Panc1 (cell line): Measurements from ENCODE around the gene CHAMP1.

DNA sequence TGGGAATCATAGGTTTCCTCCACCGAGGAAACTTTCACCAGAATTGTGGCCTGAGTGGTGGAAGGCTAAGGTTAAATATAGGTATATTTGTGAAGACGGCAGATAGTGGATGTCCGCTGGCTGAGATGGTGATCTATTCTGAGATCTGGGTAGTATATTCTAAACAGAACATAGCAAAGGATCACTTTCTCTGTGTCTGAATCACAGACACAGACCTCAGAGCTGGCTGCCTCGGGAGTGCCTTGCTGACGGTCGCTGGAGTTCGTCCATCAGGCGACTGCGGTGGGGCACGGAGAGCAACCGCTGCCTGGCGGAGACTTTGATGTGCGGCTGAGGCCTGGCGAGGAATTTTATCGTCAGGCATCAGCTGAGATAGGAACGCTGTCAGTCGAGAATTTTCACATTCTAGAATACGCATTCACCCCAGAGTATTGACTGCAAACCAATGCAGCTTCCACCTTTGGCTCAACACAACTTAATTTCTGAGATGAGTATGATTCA lies 42.6 kb downstream of the TMCO3 start:
- RRBS, 2 experiments: no CpG with 5 or more reads among the region's 18 CpGs

DNA sequence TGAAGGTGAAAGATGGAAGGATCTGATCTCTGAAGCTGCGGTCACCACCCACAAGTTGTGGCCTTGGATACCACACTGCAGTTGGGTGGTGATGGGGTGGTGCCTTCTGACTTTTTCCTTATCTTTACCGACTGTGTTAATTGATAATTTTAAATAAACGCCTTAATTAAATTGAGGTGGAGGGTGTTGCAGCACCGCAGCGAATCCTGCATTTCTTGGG lies 1.3 kb downstream of the TFDP1 start:
- RRBS, 2 experiments: no CpG with 5 or more reads among the region's 5 CpGs

DNA sequence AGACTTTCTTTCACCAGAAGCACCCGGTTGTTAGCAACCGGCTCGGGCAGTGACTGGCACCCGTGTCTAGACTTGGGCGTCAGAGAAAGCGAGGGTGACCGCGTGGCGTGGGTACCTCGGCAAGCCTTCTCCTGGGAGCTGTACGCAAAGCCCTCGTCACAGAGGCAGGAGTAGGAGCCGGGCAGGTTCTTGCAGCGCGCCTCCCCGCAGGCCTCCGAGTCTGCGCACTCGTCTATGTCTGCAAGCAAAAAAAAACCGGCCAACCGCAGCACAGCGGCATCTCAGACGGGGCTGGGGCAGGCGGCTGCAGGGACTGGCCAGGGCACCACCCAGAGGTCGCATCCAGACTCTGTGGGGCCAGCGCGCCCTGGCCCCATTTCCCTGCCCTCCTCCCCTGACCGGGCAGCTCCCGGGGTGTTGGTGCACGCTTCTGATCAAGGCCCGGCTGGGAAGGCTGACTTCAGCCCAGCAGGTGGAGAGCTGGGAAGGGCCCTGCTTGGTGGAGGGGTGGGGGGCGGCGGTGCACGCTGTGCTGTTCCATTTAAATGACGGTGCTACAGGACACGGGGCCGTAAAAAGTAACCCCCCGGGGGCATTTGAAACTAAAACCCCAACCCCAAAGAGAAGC lies 28.4 kb downstream of the GAS6 start:
- RRBS, 2 experiments: 52 to 76% methylated on average over 7 of the region's 38 CpGs

DNA sequence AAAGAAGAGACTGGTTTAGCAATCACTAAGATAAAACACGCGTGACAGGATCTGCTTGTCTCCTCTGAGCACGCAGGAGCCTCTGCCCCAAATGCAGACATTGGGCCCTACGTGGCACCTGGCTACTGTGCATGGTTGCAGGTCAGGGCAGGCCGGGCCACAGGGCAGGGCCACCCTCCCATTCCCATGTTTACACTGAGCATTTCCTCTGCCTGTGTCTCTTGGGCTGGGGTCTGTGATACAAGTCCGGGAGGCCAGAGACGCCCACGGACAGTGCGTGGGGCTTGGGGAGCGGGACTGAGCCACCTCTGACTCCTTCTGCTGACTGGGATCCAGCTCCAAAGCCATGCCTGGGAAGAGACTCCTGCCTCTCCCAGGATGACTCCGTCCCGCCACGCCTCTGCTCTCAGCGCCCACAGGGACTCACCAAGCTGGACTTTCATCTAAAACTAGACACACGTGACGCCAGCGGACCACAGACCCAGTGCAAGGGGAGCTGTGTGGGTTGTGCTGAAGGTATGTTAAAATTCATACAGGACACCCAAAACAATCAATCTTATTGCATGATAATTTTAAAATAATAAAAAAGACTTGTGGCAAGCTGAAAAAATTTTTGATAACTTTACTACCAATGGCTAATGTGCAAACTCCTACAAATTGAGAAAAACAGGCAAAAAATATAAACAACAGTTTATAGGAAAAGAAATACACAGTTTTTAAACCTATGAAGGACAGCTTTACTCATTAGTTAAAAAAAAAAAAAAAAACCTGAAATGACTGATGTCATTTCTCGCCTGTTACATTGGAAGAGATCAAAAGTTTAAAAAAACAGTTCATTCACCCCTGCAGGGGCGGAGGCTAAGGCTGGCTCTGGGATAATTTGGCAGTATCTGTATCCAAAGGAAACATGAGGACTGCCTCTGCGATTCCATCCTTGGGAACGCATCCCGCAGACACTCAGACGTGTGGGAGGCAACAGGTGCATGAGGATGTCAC lies 18.6 kb downstream of the GAS6 start:
- RRBS, 2 experiments: 81 to 85% methylated on average over 2 of the region's 23 CpGs

- RRBS, 2 experiments: no CpG with 5 or more reads among the region's 46 CpGs
Measured at GRCh38 chr13:113951023-113951966, 22.6 kb downstream of the C13orf46 start.

DNA sequence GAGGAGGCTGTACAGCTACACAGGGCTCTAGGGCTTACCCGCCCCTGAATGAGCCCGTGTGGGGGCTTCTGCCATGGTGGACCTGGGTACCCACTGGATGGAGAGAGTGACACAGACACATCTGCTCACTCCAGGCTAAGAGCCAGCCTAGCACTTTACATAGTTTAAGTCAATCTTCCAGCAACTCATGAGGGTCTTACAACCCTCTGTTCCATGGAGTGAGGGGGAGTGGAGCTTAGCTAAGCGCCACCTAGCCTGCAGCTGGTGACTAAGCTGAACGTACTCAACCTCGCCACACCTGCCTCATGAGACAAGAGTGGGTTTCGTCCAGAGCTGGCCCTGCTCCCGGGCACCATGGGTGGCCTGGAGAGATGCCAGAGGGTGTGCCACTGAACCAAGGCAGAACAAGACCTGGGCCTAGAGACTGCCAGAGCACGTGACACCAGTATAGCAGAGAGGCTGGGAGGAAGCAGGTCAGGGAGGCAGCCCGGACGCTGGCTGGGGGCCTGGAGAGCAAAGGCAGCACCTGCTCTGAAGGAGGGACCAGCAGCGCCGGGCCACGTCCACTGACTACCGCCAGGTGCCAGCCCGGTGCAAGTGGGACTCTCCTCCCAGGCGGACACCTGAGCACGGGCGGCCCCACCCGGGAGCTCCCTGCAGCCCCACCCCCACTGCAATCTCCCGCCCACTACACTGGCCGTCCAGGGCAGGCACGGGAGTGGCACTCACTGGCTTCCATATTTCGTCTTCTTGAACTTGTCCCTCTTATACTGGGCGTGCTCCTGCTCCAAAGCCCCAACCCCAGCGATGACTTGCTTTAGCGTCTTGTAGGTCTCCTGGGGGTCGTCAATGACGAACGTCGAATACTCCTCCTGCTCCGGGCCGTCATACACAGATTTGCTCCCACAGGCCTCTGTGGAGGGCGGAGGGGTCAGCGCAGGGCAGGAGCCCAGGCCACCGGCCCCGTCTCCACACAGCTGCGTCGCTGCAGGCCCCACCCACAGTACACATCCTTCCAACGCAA lies 7.4 kb upstream of the C13orf46 start:
- RRBS, 2 experiments: 83 to 91% methylated on average over 13 of the region's 39 CpGs

DNA sequence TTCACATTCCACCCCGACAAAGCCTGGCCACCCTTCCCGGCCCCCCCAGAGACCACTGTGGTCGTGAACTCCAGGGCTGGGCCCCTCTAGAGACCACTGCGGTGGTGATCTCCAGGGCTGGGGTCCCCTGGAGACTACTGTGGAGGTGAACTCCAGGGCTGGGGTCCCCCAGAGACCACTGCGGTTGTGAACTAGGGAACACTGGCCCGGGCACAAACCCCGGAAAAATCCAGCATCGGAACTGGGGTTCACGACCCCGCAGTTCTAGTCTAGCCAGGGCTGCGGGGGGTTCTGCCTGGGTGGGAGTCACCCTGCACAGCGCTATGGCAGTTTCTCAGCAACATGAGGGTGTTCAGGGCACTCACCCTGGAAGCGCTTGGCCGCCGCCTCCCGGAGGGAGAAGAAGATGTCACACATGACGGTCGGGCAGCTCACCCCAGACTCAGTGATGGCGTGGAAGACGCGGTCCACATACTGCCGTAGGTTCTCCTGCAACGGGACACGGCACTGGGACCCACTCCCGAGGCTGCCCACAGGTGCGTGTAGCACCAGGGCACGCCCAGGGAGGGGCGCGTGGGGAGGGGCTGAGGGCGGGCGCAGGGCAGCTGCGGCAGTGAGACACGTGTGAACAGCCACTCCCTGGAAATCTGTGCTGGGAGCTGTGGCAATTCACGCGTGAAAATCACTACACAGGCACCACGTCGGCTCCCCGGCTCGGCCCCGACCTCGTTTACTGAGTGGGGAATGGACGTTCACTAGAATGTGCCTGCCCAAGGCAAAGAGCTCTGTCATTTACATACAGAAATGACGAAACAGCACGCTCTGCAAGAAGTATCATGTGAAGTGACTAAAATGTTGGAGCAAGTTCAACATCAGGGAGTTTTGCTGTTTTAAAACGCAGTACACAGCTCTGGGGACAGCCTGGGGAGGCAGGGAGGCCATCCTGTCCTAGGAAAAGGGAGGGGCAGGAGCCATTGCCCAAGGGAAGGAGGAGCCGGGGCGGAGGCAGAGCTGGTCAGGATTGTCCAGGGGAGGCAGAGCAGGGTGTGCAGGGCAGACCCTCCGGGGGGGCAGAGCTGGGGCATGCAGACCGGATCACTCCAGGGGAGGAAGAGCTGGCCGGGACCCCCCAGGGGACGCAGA lies 41.3 kb upstream of the C13orf46 start:
- RRBS, 2 experiments: 78 to 92% methylated on average over 3 of the region's 51 CpGs

- RRBS, 2 experiments: no CpG with 5 or more reads among the region's 8 CpGs
Measured at GRCh38 chr13:114025147-114025711, 51.4 kb upstream of the C13orf46 start.

GRCh38 chr13:114035345-114036250 lies 61.7 kb upstream of the C13orf46 start:
- RRBS, 2 experiments: 47 to 58% methylated on average over 6 of the region's 39 CpGs

DNA sequence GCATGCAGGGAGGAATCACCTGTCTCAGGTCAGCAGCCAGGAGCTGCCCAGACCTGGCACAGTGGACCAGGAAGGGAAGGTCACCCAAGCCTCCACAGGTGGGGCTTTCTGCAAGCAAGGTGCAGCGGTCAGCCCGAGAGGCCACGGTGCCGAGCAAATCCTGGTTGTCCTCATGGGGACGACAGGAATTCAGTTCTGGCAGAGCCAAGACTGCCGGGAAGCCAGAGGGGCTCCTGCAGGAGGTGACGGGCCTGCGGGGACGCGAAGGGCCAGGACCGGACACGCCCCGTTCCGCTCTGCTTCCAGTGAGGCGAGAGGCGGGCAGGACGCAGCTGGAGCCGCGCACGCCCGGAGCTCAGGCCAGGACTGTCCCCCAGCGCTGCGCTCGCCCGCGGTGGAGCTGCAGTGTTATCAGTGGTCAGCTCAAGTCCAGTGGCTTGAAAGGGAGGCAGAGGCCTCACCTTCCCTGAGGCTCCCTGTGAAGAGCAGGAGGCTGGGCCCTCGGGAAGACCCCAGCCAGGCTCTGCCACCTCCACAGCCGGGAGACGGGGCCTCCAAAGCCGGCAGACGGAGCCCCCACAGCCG lies 72.0 kb downstream of the RASA3 start:
- RRBS, 2 experiments: 93 to 97% methylated on average over 15 of the region's 32 CpGs

DNA sequence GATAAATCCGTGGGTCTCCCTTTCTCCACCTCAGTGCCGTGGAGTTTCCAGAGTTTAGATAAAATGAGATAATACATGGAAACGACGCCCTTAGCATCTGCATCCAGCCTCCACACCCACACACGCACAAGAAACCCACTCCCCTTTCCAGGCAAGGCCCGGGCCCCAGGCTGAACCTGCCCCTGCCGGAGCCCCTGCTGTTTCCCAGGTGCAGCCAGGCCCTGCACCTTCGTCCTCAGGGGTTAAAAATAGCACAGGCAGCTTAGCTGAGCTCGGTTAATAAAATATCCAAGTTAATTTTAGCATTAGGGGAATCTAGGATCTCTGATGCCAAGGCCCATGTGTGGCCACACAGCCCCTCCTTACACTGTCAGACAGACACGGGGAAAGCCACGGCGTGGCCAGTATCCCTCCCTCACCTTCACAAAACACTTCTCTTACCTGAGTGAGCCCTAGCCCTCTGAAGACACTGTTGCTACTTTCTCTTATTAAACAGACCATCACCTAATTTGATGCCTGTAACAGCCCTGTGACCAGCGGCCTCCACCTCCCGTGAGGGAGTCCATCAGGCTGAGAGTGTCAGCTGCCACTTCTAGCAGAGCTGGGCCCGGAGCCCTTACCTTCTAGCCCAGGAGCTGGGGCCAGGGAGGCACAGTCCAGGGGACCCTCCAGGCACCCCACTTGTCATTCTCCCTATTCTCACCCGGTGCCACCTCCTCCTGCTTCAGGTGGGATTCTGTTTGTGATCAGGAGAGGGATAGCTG lies 4.4 kb downstream of the RASA3 start:
- RRBS, 2 experiments: 17 to 23% methylated on average over 2 of the region's 16 CpGs

GRCh38 chr13:114280263-114280929 lies 1.0 kb upstream of the UPF3A start:
- RRBS, 2 experiments: no CpG with 5 or more reads among the region's 14 CpGs

GRCh38 chr13:114314059-114315315 lies at the start of gene CHAMP1:
Gene CHAMP1 (plus strand): TSS chr13:114314503.
- RRBS, 2 experiments: under 1 to 3% methylated on average over 51 to 55 of the region's 112 CpGs